Mammary microvascular endothelial cell (primary cell): Measurements from ENCODE around the genes CEP55 and CYP2C19.

GRCh38 chr10:92238450-92239076, 52.3 kb downstream of the CPEB3 start:
- RAMPAGE, long total RNA = no peak

DNA sequence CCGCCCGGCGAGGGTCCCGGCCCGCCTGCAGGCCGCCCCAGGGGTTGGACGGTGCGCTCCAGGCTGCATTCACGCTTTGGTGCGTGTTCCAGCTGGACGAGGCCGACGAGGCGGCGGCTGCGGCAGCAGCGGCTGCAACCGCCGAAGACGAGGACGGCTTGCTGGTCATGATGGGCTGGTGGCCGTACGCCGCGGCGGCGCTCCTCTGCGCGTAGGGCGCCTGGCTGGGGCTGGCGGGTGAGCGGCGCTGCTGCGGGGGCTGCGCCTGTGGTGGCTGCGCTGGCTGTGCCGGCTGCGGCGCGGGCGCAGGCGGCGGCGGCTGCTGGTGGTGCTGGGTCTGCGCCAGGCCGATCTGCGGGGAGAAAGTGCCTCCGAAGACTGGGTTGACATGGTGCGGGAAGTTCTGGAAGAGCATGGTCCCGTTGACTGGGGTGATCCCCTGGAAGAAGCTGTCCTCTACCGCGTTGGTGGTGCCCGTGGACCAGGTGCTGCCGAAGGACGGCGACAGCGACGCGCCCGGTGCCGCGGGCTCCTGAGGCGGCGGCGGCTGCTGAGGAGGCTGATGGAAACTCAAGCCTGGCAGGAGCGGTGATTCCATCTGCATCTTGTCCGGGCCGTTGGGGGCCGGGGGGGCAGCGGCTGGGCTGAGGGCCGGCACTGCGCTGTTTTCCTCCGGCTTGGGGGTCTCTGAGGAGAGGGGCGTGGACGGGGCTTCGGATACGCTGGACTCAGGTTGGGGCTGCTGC, 51.2 kb downstream of the CPEB3 start:
- RAMPAGE, long total RNA = no peak

DNA sequence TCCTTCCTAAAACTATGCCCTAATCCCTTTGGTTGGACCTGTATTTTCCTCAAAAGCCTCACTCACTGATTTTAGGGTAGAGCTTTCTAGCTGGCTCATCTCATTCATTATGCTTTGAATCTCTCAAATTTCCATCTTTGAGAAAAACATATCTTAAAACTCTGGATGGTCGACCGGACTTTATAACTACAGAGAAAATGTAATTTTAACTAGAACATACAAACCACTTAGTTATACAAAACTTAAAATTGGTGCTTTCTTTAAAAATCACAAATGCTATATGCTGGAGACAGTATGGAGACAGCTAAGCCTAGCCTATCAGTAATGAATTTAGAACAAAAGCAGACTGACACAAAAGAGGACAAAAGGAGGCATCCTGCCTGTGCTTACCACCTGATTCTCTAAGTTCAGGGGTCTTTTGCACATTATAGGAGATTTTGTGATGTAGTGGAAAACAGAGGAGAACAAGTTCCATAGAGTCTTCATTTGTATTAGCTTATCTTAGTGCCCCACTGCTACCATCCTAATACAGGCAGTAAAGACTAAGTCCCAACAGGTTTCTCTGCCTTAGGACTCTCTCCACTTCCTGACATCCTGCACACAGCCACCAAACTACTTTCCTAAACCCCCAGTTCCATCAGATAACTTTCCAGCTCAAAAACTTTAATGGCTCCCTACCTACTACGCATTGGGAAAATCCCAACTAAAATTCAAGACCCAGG, 1.8 kb downstream of the IDE start:
- RAMPAGE, long total RNA = no peak

DNA sequence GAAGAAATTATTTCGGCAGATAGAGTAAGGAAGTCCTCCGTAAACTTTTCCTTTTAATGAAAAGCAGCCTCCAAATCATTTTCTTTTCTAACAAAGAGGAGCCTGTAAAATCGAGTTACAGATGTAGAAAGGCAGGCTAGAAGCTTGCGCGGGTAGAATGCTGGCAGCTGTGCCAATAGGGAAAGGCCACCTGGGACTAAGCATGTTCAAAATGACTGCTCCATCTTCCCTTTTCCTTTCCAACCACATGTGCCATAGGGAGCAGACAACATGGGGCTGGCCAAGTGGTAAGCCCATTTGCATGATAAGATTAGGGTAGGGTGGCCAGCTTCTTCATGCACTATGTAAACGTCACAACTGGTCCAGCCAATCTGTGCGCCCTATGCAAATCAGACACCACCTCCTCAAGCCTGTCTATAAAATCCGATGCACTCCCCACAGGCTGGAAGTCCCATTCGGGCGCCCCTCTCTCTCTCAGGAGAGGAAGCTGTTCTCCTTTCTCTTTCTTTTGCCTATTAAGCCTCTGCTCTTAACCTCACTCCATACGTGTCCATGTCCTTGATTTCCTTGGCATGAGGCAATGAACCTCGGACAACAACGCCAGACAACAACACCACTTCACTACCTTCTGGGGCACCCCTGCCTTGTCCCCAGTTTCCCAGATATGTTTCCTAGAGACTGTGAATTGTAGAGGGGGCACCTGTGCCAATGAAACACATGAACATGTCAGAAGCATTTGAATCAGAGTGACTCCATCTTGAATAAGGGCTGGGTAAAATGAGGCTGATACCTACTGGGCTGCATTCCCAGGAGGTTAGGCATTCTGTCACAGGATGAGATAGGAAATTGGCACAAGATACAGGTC, 19.2 kb upstream of the EXOC6 start:
- RAMPAGE, long total RNA = no peak

- RAMPAGE, long total RNA = no peak
These were observed 79.8 kb downstream of the EXOC6 start for GRCh38 chr10:92927864-92928683.

- RAMPAGE, long total RNA = no peak
These were observed 125.3 kb downstream of the CYP26A1 start for GRCh38 chr10:93198816-93199616.

DNA sequence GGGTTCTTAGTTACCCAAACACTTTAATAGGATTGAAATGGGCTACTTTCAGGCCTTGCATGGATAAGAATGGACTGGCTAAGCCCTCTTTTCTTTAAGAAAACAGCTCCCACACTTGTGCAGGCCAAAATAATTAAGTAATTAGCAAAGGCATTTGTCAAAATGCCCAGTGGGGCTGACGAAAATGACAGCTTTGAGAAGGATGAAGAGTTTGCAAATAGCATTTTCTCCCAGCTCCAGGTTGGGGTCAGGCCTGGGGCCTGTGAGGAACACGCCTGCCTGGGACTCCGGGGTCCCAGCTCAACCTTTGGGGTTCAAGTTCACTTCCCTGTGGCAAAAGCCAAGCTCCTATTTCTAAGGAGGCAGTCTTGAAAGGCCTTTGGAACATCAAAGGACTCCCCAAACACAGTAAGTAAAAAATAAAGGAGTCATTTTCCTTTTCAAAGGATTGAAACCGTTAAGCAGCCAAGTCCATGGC, 201.0 kb downstream of the MYOF start:
- RAMPAGE, long total RNA = no peak

DNA sequence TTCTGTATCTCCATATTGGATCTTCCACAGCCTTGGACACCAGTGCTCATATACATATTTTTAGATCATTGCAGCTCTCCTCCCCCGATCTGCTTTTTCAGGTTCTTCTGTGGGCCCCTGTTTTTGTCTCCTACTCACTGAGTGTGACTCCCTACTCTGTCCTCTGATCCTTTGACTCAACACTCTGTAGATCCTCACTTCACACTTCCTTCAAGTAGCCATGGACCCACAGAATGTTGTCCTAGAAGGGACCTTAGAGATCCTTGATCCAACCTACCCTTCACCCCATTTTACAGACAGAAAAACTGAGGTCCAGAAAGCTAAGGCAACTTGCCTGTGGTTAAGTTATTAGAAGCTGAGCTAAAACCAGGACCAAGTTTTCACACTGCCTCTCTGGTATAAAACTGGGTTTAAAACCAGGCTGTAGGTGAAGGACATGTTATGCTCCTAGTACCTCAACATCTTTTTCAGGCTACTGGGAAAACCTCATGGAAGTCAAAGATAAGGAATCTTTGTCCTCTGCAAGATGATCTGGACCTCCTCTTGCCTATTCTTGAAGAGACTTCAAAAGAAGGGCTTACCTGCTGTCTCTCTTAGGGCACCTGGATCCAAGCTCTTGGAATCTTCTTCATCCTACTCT, 70.2 kb downstream of the MYOF start:
- RAMPAGE, long total RNA = no peak

DNA sequence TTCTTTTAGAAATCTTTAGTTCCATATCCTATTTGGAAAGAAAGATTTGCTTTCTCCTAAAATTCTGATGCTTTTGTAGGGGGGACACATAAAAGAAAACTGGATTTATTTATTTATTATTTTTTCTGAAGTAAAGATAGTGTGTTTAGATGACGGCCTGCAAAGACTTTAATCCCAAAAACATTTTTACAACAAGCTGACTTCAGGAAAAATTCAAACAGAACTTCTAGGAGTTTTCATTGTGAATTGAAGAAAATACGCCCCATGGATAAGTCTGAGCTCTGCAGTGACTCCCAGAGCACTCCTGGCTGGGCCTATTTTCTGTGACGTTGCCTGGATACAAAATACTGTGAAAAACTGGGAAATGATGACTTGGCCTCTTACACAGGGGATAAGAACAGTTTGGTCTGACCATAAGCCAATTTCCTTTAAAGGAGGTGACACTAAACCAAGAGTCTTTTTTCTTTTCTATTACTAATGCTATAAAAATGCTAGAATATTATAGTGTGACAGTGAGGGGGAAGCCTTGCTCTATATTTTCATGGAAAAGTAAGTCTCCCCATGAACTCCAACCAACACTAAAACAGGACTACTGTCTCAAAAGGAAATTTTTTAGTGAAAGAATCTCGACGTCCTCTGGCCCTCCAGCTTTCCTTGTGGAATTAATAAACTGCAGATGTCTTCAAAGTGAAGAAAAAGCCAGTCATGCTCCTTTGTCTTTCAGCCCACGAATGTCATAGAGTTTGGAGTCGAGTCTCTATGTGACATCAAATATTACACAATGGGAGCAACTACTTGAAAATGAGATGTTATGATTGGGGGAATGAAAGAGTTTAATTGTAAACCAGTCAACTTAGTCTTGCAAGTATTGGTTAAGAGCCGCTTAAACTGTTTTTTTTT, 45.5 kb downstream of the MYOF start:
- RAMPAGE, long total RNA = no peak

DNA sequence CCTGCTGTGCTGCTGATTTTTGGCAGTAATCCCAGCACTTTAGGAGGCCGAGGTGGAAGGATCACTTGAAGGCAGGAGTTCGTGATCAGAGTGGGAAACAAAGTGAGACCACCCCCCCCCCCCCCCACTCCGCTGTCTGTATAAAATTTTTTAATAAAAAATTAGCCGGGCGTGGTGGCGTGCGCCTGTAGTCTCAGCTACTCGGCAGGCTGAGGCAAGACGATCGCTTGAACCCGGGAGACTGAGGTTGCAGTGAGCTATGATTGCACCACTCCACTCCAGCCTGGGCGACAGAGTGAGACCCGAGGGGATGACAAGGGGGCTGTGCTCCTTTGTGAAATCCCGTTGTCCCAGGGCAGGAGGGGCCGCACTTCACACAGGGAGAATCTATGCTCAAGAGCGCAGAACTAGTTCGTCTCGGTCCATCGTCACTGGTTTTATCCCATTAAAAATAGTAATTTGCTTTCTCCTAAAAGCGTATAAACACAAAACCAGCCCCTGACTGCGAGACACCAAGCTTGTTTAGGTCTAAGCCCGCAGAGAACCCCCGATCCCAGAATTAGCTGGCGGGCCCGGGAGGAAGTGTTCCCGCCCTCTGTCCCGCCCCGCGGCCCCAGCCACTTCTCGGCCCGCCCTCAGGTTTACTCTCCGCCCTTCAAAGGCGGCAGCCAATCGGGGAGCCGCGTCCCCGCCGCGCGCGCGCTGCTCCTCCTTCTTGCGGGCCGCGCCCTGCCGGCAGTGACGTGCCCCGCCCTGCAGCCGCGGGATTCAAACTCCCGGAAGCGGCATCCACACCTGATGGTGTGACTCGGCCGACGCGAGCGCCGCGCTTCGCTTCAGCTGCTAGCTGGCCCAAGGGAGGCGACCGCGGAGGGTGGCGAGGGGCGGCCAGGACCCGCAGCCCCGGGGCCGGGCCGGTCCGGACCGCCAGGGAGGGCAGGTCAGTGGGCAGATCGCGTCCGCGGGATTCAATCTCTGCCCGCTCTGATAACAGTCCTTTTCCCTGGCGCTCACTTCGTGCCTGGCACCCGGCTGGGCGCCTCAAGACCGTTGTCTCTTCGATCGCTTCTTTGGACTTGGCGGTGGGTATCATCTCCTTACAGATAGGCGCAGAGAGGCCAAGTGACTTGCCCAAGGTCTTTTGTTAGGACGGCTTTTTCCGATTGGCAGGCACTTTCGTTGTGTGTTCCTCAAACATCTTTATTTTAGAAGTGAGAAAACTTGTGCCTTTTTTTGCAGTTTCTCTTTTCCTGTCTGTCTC, at the start of gene CEP55:
Gene CEP55, plus strand, starts transcription at position 771 of the 1,261 bp plus-strand sequence.
- RAMPAGE, long total RNA = start-site peak on the plus strand centred at position 836 of the sequence, 90 bp wide, 547 and 319 reads in 2 replicates

- RAMPAGE, long total RNA = no peak
These were observed 17.8 kb upstream of the FFAR4 start for GRCh38 chr10:93548618-93549060.

- RAMPAGE, long total RNA = no peak
These were observed 37.9 kb downstream of the PLCE1 start for GRCh38 chr10:94031496-94032223.

DNA sequence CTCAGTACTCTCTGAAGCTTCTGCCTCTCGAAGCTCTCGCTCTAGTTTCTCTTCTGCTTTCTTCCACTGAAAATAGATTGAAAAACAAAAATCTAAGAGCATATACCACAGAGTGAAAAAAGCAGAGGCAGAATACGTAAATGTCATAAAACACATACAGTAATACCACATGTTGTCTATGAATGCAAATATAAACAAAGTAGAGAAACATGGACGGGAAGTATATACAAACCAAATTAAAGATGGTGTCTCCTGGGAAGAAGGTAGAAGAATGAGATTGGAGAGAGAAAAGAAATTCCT, 17.9 kb downstream of the NOC3L start:
- RAMPAGE, long total RNA = no peak

GRCh38 chr10:94358033-94359321, 4.3 kb downstream of the NOC3L start:
- RAMPAGE, long total RNA = no peak

DNA sequence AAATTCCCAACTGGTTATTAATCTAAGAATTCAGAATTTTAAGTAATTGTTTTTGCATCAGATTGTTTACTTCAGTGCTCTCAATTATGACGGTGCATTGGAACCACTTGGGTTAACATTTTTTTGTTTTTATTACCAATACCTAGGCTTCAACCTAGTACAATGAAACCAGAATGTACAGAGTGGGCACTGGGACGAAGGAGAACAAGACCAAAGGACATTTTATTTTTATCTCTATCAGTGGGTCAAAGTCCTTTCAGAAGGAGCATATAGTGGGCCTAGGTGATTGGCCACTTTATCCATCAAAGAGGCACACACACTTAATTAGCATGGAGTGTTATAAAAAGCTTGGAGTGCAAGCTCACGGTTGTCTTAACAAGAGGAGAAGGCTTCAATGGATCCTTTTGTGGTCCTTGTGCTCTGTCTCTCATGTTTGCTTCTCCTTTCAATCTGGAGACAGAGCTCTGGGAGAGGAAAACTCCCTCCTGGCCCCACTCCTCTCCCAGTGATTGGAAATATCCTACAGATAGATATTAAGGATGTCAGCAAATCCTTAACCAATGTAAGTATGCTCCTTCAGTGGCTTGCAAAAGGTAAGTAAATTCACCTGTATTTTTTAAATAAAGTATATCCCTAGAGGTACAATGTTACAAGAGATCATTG, at the start of gene CYP2C19:
Gene CYP2C19, plus strand, starts transcription at position 370 of the 663 bp plus-strand sequence.
- RAMPAGE, long total RNA = no peak

DNA sequence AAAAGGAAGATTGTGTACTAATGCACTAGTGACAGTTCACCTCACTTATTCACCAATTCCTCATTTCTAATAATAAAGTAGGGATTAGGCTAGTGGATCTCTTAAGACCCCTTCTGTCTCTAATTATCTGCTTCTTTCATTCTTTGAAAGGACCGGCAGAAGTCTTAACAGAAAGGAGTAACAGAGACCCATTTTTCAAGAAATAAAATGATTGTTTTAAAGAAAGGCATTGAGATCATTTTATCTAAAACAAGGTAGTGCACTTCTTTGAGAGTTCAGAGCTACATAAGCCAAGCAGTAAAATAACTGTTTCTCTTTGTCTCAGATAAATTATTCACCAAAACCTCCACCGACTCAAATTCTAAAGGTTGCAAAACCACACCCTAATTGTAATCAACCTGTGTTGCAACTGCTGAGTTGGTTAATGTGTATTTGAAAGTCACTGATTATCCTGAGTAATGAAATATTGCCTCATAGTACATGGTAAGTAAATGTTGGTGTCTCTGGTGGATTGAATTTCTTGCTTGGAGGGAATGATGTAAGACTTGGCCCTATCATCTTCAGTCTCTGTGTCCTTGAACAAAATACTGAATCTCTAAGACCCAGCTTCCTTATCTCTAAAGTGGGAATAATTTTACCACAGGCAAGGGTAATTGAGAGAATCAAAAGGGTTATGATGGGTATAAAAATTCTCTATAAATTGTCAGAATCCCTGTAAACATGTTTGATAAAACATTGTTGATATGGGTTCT, 35.9 kb upstream of the CYP2C9 start:
- RAMPAGE, long total RNA = no peak

- RAMPAGE, long total RNA = no peak
These were observed 3.3 kb downstream of the CYP2C9 start for GRCh38 chr10:94941629-94942322.

- RAMPAGE, long total RNA = no peak
These were observed 6.2 kb downstream of the CYP2C8 start for GRCh38 chr10:95063110-95063503.

- RAMPAGE, long total RNA = no peak
These were observed 1.4 kb upstream of the CYP2C8 start for GRCh38 chr10:95070817-95071028.

DNA sequence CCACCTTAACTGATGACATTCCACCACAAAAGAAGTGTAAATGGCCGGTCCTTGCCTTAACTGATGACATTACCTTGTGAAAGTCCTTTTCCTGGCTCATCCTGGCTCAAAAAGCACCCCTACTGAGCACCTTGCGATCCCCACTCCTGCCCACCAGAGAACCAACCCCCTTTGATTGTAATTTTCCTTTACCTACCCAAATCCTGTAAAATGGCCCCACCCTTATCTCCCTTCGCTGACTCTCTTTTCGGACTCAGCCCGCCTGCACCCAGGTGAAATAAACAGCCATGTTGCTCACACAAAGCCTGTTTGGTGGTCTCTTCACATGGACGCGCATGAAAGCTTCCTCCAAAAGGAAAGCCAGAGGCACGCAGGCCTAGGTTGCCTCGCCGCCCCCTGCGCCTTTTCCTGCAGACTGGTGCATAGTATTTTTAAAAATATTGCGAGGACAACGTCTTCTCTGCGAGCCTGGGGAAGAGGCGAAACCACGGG, 37.3 kb downstream of the ACSM6 start:
- RAMPAGE, long total RNA = no peak